SK-N-SH (cell line): Measurements from ENCODE around the genes BRWD1, HMGN1 and TMPRSS2.

GRCh38 chr21:39313152-39314200 is at the start of gene BRWD1:
TSS of gene BRWD1 (minus strand) at chr21:39313632.
- RRBS, result 1% methylated on average over 39 of the region's 141 CpGs
CAGE:
- cytosol, long polyA plus RNA, result no peak
- long polyA plus RNA, result no peak
- nucleus, long polyA plus RNA, result no peak

DNA sequence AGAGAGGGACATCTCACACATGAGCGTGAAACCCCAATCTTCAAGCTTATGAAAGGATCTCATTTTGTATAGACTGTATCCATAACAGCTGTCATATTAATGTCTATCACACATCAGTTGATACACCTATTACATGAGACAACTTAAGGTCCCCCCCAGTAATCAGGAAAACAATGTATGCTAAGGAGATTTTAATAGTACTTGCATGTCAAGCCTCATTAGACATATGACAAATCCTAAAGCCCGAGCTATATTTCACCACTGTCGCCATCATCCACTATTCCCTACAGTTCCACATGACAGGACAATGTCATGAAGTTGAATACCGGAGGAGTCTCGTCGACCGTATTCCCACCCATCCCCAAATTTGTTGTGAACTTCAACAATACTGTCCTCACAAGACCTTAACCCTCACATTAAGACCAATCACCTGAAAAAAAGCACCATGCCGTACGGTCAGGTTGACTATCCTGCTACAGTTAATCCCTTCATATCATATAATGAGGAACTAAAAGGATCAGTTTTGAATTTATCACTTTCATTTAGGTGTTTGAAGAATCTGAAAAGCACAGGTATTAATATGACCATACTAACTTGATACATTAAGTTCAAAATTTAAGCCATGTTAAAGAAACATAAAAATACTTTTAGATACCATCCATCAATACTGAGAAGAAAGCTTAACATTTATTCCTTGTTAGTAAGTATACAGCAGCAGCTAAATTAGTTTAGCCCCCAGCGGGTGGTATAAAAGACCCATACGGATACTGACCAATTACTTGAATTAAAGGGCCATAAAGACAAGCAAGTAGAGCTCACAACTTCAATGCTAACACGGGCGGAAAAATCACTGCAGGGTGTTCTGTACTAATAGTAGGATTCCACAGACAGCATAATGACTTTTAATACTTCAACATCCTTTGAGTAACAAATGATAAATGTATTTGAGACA is 3.2 kb downstream of the HMGN1 start:
- RRBS, result no CpG with 5 or more reads among the region's 13 CpGs
CAGE:
- cytosol, long polyA plus RNA, result no peak
- long polyA plus RNA, result no peak
- nucleus, long polyA plus RNA, result no peak

- RRBS, result 2% methylated on average over 48 of the region's 107 CpGs
CAGE:
- cytosol, long polyA plus RNA, result start-site peak on the minus strand at chr21:39348949-39349101, 10,373 and 12,147 reads in 2 replicates
- long polyA plus RNA, result start-site peak on the minus strand at chr21:39348545-39348672, 655 and 555 reads in 2 replicates; start-site peak on the minus strand at chr21:39348906-39349123, 1,793 and 9,672 reads in 2 replicates
- nucleus, long polyA plus RNA, result start-site peak on the minus strand at chr21:39348520-39348666, 240 and 401 reads in 2 replicates; start-site peak on the minus strand at chr21:39348968-39349099, 1,430 and 4,828 reads in 2 replicates
Measured at GRCh38 chr21:39348495-39349267, at the start of gene HMGN1. TSS of gene HMGN1 (minus strand) at chr21:39349088.

DNA sequence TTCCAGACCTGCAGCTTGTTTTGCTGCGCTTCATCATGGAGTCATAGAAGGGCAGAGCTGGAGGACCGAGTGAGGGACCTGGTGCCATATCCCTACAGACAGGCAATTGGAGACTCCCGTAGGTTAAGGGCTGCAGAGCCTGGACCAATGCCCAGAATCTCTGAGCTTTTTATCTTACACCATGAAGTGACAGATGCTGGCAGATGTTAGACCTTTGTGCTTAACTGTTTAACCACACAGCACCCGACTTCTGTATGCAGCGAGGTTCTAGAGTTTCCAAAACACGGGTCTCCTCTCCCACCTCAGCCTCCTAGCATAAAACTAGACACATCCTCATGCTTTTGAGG is 47.4 kb downstream of the B3GALT5 start:
- RRBS, result no CpG with 5 or more reads among the region's 6 CpGs
CAGE:
- cytosol, long polyA plus RNA, result no peak
- long polyA plus RNA, result no peak
- nucleus, long polyA plus RNA, result no peak

GRCh38 chr21:39667240-39667813 is 54.6 kb downstream of the B3GALT5 start:
- RRBS, result no CpG with 5 or more reads among the region's 12 CpGs
CAGE:
- cytosol, long polyA plus RNA, result no peak
- long polyA plus RNA, result no peak
- nucleus, long polyA plus RNA, result no peak

DNA sequence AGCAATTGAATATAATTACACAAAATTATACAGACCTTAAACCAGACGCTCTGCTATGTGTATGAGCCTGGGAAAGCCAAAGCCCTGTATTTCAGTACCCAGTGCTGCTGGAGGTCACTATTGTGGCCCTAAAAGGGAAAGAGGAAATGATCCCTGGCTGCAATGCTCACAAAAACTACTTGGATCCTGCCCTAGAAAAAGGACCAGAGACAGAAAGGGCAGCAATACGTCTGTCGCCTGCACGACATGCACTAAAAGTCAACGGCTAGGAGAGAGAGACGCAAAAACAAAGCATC is 284.4 kb downstream of the DSCAM start:
- RRBS, result no CpG with 5 or more reads among the region's 6 CpGs
CAGE:
- cytosol, long polyA plus RNA, result no peak
- long polyA plus RNA, result no peak
- nucleus, long polyA plus RNA, result no peak

- RRBS, result no CpG with 5 or more reads among the region's 5 CpGs
CAGE:
- cytosol, long polyA plus RNA, result no peak
- long polyA plus RNA, result no peak
- nucleus, long polyA plus RNA, result no peak
Measured at GRCh38 chr21:41169463-41170063, 1.6 kb downstream of the BACE2 start.

- RRBS, result no CpG with 5 or more reads among the region's 11 CpGs
CAGE:
- cytosol, long polyA plus RNA, result no peak
- long polyA plus RNA, result no peak
- nucleus, long polyA plus RNA, result no peak
Measured at GRCh38 chr21:41171070-41171597, 3.2 kb downstream of the BACE2 start.

DNA sequence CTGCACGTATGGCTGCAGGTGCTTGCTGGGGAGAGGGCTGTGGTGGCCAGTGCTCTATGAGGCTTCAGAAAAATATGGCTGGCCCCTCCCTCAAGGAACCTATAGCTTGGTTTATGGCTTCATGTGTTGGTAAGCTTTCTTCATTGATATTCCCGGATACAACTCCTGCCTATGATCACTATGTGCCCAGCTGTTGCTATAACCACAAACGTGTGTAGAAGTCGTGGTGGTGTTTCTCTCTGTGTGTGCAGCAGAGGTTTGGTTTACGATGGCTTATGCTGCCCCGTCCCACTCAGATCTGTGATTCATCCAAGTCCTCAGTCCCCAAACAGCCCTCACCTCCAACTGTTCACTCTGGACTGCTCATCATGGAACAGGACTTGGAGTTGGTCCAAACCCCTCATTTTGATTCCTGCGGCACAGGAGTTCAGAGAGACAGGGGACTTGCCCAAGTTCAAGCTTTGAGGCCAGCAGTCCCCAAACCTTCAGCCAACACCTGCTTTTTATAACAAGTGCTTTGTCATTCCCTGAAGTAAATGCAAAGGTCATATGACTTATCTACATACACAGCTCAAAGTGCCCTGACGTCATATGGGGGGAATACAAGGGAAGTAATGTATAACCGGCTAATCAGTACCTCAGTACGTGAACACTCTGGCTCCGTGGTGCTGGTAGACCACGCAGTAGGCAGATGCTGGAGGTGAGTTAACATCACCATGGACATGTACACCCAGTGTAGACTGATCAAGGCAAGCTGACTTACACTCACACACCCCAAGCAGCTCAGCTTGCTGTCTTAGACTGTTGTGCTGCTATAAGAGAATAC is 59.8 kb downstream of the BACE2 start:
- RRBS, result no CpG with 5 or more reads among the region's 12 CpGs
CAGE:
- cytosol, long polyA plus RNA, result no peak
- long polyA plus RNA, result no peak
- nucleus, long polyA plus RNA, result no peak

DNA sequence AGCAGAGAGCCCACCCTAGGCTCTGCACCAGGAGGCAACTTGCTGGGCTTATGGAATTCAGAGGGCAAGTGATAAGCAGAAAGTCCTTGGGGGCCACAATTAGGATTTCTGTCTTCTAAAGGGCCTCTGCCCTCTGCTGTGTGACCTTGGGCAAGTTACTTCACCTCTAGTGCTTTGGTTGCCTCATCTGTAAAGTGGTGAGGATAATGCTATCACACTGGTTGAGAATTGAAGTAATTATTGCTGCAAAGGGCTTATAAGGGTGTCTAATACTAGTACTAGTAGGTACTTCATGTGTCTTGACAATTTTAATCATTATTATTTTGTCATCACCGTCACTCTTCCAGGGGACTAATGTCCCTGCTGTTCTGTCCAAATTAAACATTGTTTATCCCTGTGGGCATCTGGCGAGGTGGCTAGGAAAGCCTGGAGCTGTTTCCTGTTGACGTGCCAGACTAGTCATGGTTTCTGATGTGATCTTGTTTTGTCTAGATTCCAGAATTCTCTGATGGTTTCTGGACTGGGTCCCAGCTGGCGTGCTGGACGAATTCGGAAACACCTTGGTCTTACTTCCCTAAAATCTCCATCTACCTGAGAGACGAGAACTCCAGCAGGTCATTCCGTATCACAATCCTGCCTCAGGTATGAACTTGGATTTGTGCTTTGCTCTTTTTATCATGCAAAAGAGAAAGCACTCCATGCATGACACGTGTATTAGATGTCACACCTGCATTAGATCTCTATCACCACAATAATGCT is 66.2 kb upstream of the FAM3B start:
- RRBS, result no CpG with 5 or more reads among the region's 9 CpGs
CAGE:
- cytosol, long polyA plus RNA, result no peak
- long polyA plus RNA, result no peak
- nucleus, long polyA plus RNA, result no peak

DNA sequence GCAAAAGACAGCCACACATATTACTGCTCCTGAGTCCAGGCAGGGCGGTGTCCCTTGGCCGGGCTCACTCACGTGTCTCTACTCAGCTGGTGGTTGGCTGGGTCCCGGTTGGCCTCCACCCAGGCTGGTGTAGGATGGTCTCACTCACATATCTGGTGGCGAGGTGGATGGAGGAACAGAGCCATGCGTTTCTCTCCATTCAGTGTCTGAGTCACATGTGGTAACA is 65.7 kb upstream of the FAM3B start:
- RRBS, result no CpG with 5 or more reads among the region's 6 CpGs
CAGE:
- cytosol, long polyA plus RNA, result no peak
- long polyA plus RNA, result no peak
- nucleus, long polyA plus RNA, result no peak

- RRBS, result no CpG with 5 or more reads among the region's 23 CpGs
CAGE:
- cytosol, long polyA plus RNA, result no peak
- long polyA plus RNA, result no peak
- nucleus, long polyA plus RNA, result no peak
Measured at GRCh38 chr21:41275105-41275843, 41.3 kb upstream of the FAM3B start.

DNA sequence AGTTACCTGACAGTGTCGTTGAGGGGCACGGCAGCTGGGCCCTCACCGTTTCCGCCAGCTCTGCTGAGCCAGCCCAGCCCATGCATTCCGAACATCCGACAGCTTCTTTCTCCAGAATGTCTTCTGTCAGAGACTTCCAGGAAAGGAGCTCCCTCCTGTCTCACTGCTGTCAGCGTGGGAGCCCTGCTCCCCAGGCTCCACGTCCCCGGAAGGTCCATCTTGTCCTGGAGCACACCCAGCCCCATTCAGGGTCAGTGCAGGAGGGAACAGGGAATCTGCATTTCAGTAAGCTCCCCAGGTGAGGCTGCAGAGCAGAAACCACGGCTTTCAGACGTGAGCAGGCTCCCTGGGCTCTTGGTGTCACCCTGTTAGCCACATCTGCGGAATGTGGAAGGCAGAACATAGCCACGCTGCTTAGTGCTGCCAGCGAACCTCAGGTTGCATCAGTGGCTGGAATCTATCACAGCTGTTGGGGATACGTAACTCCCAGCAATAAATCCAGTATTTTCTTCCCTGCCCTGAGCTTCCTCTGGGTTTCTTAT is 36.3 kb upstream of the FAM3B start:
- RRBS, result no CpG with 5 or more reads among the region's 15 CpGs
CAGE:
- cytosol, long polyA plus RNA, result no peak
- long polyA plus RNA, result no peak
- nucleus, long polyA plus RNA, result no peak

DNA sequence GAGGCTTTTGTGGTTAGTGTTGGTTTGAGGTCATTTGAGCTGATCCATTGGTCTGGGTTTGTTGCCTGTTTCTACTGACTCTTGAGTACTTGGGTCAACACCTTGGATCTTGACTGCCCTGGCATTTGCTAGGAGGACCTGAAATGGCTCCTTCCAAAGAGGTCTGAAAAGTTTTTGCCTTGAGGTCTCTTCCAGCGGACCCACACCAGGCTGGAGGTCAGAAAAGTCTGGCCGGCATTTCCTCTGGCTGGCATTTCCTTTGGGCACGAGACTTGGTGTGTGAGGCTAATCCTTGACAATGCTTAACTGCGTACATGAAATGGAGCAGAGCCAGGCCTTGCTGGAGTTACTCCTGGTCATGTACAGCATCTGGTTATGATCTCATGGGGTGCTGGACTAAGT is 9.4 kb downstream of the MX2 start:
- RRBS, result no CpG with 5 or more reads among the region's 4 CpGs
CAGE:
- cytosol, long polyA plus RNA, result no peak
- long polyA plus RNA, result no peak
- nucleus, long polyA plus RNA, result no peak

GRCh38 chr21:41420997-41421460 is 5.0 kb upstream of the MX1 start:
- RRBS, result no CpG with 5 or more reads among the region's 10 CpGs
CAGE:
- cytosol, long polyA plus RNA, result no peak
- long polyA plus RNA, result no peak
- nucleus, long polyA plus RNA, result no peak

- RRBS, result no CpG with 5 or more reads among the region's 2 CpGs
CAGE:
- cytosol, long polyA plus RNA, result no peak
- long polyA plus RNA, result no peak
- nucleus, long polyA plus RNA, result no peak
Measured at GRCh38 chr21:41504821-41505310, 3.1 kb downstream of the TMPRSS2 start.

- RRBS, result 5% methylated on average over 28 of the region's 70 CpGs
CAGE:
- cytosol, long polyA plus RNA, result no peak
- long polyA plus RNA, result no peak
- nucleus, long polyA plus RNA, result no peak
Measured at GRCh38 chr21:41507826-41508462, at the start of gene TMPRSS2. TSS of gene TMPRSS2 (minus strand) at chr21:41508158.

- RRBS, result no CpG with 5 or more reads among the region's 12 CpGs
CAGE:
- cytosol, long polyA plus RNA, result no peak
- long polyA plus RNA, result no peak
- nucleus, long polyA plus RNA, result no peak
Measured at GRCh38 chr21:41568627-41569144, 60.7 kb upstream of the TMPRSS2 start.

GRCh38 chr21:41605656-41606084 is 97.7 kb upstream of the TMPRSS2 start:
- RRBS, result 87% methylated on average over 4 of the region's 13 CpGs
CAGE:
- cytosol, long polyA plus RNA, result no peak
- long polyA plus RNA, result no peak
- nucleus, long polyA plus RNA, result no peak

DNA sequence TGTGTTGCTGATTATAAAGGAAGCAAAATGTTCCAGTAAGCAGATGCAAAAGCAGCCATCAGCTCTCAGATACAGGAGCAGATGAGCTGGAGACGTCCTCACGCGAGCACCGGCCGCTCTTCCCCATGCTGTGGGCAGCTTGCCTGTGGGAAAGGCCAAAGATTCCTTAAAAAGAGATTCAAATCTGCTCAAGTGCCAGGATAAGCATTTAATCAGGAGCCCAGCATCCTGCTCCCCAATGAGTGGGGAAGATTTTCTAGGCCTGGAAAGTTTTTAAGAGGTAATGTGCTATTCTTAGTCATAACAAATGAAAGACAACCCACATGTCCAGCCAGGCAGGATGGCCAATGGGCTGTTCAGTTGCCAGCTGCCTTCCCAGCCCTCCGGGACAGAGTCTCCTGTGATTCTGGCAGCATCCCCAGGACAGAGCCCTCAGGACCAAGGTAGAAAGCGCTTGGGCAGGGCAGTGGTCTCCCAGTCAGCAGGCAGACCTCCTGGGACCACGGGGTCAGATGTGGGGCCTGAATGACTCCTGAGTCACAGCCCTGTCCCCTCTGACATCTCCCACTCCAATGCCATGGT is 108.2 kb upstream of the TMPRSS2 start:
- RRBS, result no CpG with 5 or more reads among the region's 8 CpGs
CAGE:
- cytosol, long polyA plus RNA, result no peak
- long polyA plus RNA, result no peak
- nucleus, long polyA plus RNA, result no peak